Renal cortical epithelial cell (primary cell): ENCODE results near the genes SNX14, ZNF292 and UBE2J1.

DNA sequence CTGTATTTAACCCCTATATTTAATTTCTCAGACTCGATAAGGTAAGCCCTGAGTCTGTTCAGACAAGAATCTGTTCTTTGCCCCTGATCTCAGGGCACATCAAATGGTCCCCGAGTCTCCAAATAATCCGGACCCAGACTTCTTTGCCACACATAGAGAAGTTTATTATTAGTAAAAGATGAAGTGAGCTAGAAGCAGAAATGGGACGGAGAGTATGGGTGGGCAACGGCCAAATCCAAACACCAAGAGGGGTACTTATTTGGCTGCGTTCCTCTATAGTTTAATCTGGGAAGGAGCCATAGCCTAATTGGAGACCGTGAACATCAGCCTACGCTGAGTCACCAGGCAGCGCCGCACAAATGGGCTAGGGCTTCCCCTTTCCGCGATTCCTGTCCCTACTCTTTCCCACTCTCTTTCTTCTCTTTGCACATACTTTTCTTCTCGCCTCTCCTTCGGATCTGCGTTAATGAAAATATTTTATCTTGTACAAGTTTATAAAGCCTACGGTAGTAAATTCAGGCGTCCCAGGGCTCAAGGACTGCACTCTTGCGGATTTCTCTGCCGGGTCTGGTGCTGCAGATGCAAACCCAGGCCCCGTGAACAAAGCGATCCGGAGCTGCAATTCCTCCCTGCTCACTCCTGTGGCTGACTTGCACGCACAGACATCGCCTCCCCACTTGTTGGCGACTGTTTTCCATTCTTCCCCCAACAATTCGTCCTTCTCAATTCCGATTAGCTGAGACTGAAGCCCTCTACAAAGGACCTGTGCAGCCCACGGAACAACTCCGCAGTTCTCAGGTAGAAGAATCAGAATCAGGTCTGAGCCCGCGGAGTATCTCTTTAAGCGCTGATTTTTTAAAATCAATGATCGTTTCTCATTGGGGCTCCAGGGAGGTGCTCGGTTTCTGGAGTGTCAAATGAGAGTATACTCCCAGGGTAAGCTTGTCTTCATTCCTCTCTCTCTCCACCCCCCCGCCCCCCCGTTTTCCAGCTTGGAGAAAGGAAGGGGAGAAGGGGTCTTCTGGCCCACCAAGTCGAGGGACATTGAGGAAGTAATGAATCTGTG is 4.2 kb upstream of the TBX18 start:
- RRBS: 7% methylated on average over 4 of the region's 37 CpGs

GRCh38 chr6:85494436-85495441 is 44.9 kb downstream of the NT5E start:
- RRBS: no CpG with 5 or more reads among the region's 5 CpGs

DNA sequence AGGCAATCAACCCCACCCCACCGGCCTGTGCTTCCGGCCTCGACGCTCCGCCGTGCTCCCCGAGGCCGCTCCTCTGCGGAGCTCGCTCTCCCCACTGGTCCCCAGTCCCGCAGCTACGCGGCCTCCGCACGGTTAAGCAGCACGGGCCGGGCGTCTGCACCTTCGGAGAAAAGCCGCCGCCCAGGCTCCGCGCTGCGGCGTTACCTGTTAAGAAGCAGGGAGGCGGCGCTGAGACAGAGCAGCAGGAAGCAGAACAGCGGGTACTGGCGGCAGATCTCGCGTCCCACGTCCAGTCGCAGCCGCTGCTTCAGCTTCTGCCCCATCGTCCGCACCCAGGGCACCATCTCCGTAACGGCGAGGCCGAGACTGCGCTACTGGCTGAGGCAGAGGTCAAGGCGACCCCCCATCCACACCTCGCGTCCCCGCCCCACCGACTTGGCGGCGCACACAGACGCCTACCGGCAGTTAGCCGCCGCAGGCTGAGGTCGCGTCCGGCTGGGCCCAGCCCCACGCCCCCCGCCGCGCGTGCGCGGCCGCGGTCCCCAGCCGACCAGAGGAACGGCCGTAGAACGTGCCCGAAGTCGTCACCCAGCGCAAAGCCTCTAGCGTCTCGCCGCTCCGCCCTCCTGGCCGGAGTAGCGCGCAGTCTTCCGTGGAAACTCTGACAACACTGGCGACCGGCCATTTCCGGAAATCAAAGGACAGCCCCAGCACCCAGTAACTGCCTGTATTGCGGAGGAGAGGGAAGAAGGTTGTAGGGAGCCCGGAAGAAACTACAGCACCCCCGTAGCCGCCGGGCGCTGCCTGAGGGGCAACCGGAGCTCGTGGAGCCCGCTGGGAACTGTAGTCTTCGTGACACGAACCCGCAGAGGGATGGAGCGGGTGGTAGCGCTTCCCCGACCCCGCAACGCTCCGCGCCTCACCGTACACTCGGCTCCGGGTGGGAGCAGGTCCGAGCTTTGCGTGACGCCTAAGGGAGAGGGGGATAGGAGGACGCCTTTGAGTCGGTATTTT is at the start of gene SNX14:
Gene SNX14, minus strand, starts transcription at position 484 of the 1,014 bp plus-strand sequence.
- RRBS: 1% methylated on average over 7 of the region's 109 CpGs

GRCh38 chr6:85636542-85637572 is 5.8 kb downstream of the SYNCRIP start:
- RRBS: no CpG with 5 or more reads among the region's 7 CpGs

- RRBS: 1% methylated on average over 6 of the region's 70 CpGs
Measured at GRCh38 chr6:87155096-87155830, at the start of gene ZNF292. ZNF292 (plus strand) TSS chr6:87155565.

GRCh38 chr6:87193207-87194489 is 38.3 kb downstream of the ZNF292 start:
- RRBS: no CpG with 5 or more reads among the region's 12 CpGs

- RRBS: no CpG with 5 or more reads among the region's 4 CpGs
Measured at GRCh38 chr6:87260795-87261297, 61.5 kb upstream of the SMIM8 start.

GRCh38 chr6:87264383-87264956 is 57.9 kb upstream of the SMIM8 start:
- RRBS: no CpG with 5 or more reads among the region's 3 CpGs

GRCh38 chr6:87495071-87495437 is 22.3 kb downstream of the SLC35A1 start:
- RRBS: no CpG with 5 or more reads among the region's 5 CpGs

- RRBS: no CpG with 5 or more reads among the region's 1 CpG
Measured at GRCh38 chr6:87789659-87790154, 87.7 kb upstream of the AKIRIN2 start.

GRCh38 chr6:87848331-87848993 is 146.4 kb upstream of the AKIRIN2 start:
- RRBS: no CpG with 5 or more reads among the region's 5 CpGs

GRCh38 chr6:89034330-89035118 is 46.0 kb upstream of the PNRC1 start:
- RRBS: no CpG with 5 or more reads among the region's 8 CpGs

- RRBS: 1% methylated on average over 21 of the region's 89 CpGs
Measured at GRCh38 chr6:89146172-89147332, 697 bp downstream of the PM20D2 start.

DNA sequence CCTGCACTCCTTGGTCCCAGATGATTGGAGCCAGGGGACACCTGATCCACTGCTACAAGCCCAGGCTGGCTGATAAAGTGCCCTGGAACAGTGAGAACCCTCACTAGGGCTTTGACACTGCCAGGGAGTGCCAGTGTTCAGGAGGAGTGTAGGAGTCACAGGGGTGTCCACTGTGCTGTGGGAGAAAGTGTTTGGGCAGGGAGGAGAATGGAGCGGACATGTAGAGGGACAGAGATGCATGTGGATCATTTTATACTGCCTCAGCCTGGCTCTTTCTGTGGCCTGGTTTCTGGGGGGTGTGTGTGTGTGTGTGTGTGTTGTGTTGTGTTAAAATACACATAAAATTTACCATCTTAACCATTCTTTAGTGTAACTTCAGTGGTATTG is 30.3 kb downstream of the GABRR1 start:
- RRBS: no CpG with 5 or more reads among the region's 1 CpG

DNA sequence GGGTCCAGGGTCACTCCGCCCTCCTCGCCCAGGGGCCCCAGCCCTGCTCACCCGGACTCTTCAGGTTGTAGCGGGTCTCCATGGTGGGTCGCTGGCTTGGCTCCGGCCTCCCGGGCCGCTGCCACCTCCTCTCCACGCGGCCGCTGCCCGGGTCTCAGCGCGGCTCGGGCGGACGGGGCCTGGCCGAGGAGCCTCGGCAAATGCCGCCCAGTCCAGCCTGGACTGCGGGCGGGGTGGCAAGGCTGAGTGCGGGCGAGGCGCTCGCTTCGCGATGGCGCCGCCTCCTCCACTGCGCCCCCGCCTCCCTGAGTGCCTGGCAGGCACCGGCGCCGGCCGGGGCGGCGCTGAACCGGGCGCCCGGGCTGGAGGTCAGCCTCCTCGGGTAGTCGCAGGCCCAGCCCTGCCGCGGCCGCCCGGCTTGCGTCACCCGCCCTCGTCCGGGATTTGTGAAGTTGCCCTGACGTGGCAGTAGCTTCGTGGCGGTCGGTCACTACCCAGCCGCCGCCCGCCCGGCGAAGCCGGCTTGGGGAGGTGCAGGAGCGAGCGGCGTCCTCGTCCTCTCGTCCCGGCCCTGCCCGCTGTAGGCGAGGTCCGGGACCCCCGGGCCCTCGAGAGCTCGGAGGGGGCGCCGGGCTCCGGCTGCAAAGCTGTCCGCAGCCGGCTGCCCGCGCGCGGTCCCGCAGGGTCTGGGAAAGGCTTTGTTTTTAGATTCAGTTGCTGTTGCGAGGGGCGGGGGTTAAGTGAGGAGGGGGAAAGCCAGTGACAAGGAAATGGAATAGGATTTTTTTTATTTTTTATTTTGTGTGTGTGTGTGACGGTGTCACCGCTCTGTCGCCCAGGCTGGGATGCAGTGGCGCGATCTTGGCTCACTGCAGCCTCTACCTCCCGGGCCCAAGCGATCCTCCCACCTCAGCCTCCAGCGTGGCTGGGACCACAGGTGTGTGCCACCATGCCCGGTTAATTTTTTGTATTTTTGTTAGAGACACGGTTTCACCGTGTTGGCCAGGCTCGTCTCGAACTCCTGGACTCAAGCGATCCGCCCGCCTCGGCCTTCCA is at the start of gene UBE2J1:
Gene UBE2J1, minus strand, starts transcription at position 235 of the 1,056 bp plus-strand sequence.
- RRBS: 1% methylated on average over 34 of the region's 102 CpGs

GRCh38 chr6:89375386-89376081 is 23.0 kb upstream of the UBE2J1 start:
- RRBS: no CpG with 5 or more reads among the region's 3 CpGs

DNA sequence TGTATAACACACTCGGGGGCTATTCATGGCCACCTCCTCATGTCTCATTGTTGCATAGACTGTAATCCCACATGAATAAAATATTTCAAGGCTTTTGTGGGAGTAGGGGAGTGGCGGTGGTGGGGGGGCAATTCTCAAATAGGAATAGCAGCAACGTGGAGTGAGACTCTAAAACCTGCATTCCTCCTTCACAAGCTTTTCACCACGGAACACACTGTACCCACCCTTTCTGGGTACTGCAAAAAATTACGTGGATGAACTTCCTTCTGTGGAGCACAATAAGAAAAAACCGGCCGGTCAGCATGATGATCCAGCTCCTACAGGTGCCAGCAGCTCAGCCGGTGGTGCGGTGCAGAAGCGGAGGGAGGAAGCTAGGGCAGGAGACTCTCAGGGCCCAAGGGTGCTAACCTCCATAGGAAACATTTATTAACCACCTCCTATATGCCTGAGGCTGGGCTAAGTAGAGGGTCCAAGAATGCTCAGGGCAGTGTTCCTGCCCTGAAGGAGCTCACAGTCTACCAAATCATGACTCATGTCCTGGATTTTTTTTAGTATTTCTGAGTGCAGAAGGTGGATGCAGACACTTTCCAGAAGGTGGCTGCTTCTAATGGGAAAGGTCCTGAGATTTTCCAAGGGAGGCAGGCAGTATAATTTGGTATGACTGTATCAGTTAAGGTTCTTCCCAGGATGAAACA is 1.1 kb upstream of the RRAGD start:
- RRBS: 0% methylated on average over 1 of the region's 10 CpGs

DNA sequence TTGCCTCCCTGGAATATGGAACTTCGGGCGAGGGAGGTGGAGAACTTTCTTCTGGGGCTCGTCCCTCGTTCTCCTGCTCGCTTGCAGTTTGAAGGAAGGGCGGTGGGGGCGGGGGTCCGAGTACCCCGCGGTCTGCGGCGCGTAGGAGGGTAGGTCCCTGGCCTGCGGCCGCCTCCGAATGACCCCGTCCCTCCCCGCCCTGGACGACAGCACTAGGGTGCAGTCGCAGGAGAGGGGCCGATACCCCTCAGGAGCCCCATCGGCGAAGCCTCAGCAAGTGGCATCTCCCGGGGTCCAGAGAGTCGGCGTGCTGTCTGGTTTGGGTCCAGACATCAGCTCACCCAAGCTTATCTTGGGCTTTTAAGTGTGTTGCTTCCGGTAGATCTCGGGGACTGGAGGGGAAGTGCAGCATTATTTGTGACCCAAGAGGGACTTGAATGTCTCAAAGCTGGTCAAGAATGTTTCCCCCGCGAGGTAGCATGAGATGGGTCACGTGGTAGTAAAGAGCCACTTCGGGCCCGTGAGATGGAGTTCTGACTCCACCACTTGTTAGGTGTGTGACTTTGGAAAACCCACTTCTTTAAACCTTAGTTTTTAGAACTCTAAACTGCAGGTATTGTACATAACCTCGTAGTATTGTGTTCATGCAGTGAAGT is 785 bp downstream of the ANKRD6 start:
- RRBS: 3% methylated on average over 4 of the region's 34 CpGs

DNA sequence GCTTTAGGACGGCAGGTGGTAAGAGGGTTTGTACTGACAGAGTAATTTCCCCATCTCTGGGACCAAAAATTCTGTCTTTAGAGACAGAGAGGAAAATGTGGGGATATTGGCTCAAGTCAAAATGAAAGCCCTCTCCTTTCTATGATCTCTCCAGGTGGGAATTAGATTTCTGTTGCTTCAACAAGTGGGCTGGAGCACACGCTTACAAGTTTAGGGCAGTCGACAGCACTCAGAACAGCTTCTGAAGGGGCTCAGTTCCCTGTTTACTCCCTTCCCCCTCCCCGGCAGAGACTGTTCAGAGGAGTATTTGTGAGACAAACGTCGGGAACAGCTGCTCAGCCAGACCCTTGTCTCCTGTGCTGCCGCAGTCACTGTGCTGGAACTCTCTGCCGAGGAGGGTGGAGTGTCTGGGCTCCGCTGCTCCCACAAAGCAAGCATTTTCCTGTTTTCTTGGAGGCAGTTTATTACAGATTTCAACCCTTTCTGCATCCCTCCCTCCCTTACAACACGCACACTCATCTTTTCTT is 76.5 kb downstream of the LYRM2 start:
- RRBS: no CpG with 5 or more reads among the region's 10 CpGs